Peripheral blood mononuclear cell (primary cell): ENCODE measurements around the genes WWC2, RWDD4 and CASP3.

- PRO-cap, 8 experiments = no peak in any of the 8 experiments
Measured at GRCh38 chr4:180058172-180059288, 2184.7 kb upstream of the TENM3 start.

- PRO-cap, 8 experiments = no peak in any of the 8 experiments
Measured at GRCh38 chr4:180059531-180060039, 2183.6 kb upstream of the TENM3 start.

- PRO-cap, 8 experiments = no peak in any of the 8 experiments
Measured at GRCh38 chr4:182142496-182143602, 100.4 kb upstream of the TENM3 start.

- PRO-cap, 8 experiments = no peak in any of the 8 experiments
Measured at GRCh38 chr4:182904165-182904917, 12.8 kb downstream of the DCTD start.

GRCh38 chr4:182917050-182917202 lies 260 bp downstream of the DCTD start:
- PRO-cap, 8 experiments = peak in 3 of 8 experiments; most common plus-strand start chr4:182917147 (in 3); most common minus-strand start chr4:182917110 (in 1)

DNA sequence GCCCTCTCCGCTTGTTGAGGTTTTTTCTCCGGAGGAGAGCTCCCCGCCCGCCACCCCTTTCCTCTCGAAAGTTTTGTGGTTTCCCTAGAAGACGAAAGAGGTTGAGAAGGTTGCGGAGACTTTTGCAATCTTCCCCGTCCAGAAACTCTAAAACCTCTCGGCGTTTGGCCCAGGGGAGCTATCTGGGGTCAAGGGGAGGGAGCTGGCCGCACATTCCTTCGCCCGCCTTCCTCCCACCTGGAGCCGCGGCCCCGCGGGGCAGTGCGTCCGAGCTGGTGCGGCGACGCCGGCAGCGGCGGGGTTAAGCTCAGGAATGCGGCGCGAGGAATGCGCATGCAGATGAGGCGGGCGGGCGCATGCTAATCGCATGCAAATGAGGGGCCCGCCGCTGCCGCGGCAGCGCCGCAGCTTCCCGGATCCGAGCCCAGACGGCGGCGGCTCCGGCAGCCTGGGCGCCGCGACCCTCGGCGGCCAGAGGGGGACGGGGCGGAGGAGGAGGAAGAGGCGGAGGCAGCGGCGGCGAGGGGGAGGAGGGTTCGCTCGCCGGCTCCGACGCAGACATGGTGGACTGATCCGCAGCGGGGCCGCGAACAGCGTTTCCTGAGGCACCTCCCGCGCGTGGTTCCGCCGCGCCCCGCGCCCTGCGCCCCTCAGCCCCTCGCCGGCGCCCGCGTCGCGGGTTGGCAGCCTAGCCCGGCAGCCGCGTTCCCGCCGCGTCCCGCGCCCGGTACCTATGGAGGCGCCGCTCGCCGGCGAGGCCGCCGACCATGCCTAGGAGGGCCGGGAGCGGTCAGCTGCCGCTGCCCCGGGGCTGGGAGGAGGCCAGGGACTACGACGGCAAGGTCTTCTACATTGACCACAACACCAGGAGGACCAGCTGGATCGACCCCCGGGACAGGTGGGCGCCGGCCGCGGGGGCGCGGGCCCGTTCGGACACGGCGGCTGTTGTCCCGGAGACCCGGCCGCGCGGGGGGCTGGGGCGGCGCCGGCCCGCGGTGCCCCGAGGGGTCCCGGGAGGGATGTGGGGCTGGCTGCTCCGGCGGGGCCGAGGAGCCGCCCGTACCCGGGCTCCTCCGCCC lies at the start of gene WWC2:
WWC2 (plus strand) TSS at position 533 of the 1,079 bp plus-strand sequence.
- PRO-cap, 8 experiments = peak in 8 of 8 experiments; most common plus-strand start position 427 of the sequence (in 7); most common minus-strand start position 75 of the sequence (in 6)

DNA sequence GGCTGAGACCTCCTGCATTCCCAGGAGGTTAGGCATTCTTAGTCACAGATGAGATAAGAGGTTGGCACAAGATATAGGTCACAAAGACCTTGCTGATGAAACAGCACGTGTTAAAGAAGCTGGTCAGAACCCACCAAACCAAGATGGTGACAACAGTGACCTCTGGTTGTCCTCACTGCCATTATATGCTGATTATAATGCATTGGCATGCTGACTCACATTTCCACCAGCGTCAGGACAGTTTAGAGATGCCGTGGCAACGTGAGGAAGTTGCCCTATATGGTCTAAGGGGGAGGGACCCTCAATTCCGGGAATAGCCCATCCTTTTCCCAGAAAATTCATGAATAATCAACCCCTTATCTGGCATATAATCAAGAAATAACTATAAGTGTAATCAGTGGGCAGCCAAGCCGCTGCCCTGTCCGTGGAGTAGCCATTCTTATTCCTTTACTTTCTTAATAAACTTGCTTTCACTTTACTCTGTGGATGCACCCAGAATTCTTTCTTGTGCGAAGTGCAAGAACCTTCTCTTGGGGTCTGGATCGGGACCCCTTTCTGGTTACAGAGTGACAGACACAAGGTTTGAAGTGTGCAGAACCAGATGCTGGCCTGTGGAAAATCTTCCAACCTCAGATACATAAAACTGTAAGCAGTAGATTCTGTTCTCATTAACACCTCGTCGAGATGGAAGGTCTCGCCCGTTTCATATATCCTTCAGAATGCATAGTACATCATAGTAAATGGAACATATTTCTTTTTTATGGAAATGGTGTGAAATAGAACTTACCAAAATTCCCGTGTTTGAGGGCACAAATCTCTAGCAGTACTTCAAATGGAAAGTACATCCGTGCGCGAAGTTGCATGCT lies 26.9 kb upstream of the CLDN24 start:
- PRO-cap, 8 experiments = no peak in any of the 8 experiments

- PRO-cap, 8 experiments = no peak in any of the 8 experiments
Measured at GRCh38 chr4:183635813-183636176, 23.2 kb downstream of the RWDD4 start.

- PRO-cap, 8 experiments = peak in 8 of 8 experiments; most common plus-strand start chr4:183659323 (in 5); most common minus-strand start chr4:183658976 (in 7)
Measured at GRCh38 chr4:183658459-183659655, at the start of gene RWDD4. Gene RWDD4, minus strand, starts transcription at chr4:183659185.

DNA sequence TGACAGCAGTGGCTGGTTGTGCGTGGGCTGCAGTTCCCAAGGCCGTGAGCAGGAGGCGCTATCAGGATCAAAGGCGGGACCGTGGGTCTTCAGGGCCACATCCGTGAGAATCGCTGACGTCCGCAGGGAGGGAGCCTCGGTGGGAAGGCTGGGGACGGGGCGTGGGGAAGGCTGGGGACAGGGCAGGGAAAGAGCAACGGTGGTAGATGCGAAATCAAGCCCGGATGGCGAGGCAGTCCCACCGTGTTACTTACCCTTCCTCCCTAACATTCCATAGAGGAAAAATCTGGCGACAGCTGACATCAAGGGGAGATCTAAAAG lies 99.3 kb downstream of the TRAPPC11 start:
- PRO-cap, 8 experiments = no peak in any of the 8 experiments

DNA sequence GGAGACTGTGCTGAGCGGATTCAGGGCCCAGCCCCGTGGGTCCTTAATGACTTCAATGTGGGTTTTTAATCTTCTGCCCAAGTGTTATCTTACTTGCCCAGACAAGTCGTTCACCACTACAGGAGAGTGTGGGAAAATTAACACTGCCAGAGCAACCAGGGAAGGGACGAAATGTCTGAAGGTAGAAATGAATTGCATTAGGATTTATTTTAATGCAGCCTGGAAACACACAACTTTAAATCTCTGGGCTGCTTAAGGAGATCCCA lies 51.9 kb upstream of the STOX2 start:
- PRO-cap, 8 experiments = no peak in any of the 8 experiments

- PRO-cap, 8 experiments = no peak in any of the 8 experiments
Measured at GRCh38 chr4:183987484-183987991, 82.4 kb downstream of the STOX2 start.

DNA sequence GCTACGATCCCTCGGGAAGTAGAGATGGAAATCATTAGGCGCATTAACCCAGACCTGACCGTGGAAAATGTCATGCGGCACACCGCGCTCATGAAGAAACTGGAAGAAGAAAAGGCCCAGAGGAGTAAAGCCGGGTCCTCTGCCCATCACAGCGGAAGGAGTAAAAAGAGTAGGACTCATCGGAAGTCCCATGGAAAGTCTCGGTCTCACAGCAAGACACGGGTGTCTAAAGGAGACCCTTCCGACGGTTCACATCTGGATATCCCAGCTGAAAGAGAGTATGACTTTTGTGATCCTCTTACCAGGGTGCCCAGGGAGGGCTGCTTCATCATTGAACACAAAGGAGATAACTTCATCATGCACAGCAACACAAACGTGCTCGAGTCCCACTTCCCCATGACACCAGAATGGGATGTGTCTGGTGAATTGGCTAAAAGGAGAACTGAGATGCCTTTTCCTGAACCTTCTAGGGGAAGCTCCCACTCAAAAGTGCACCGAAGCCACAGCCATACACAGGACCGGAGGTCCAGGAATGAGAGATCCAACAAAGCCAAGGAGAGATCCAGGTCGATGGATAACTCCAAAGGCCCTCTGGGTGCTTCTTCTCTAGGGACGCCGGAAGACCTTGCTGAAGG lies 104.8 kb downstream of the STOX2 start:
- PRO-cap, 8 experiments = no peak in any of the 8 experiments

DNA sequence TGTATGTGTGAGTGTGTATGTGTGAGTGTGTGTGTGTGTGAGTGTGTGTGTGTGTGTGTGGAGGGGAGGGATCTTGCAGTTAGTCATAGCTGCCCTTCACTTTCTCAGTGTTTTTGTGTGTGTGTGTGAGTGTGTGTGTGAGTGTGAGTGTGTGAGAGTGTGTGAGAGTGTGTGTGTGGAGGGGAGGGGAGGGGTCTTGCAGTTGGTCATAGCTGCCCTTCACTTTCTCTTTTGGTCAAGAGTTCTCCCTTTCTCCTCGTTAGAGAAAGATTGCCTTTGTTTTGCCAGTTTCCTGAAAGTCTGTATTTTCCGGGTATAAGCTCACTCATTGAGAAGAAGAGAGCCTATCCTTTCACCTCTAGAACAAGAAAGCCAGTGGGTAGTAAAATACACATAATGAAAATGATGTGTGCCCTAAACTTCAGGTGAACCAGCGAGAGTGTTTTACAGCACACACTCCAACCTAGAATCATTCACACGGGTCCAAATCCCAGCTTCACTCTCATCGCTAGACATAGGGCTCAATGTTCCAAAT lies 75.2 kb upstream of the ENPP6 start:
- PRO-cap, 8 experiments = peak in 1 of 8 experiments; most common plus-strand start position 238 of the sequence (in 1)

- PRO-cap, 8 experiments = peak in 7 of 8 experiments; most common plus-strand start chr4:184345869 (in 7); most common minus-strand start chr4:184345667 (in 1)
Measured at GRCh38 chr4:184344920-184346051, 127.6 kb upstream of the ENPP6 start.

DNA sequence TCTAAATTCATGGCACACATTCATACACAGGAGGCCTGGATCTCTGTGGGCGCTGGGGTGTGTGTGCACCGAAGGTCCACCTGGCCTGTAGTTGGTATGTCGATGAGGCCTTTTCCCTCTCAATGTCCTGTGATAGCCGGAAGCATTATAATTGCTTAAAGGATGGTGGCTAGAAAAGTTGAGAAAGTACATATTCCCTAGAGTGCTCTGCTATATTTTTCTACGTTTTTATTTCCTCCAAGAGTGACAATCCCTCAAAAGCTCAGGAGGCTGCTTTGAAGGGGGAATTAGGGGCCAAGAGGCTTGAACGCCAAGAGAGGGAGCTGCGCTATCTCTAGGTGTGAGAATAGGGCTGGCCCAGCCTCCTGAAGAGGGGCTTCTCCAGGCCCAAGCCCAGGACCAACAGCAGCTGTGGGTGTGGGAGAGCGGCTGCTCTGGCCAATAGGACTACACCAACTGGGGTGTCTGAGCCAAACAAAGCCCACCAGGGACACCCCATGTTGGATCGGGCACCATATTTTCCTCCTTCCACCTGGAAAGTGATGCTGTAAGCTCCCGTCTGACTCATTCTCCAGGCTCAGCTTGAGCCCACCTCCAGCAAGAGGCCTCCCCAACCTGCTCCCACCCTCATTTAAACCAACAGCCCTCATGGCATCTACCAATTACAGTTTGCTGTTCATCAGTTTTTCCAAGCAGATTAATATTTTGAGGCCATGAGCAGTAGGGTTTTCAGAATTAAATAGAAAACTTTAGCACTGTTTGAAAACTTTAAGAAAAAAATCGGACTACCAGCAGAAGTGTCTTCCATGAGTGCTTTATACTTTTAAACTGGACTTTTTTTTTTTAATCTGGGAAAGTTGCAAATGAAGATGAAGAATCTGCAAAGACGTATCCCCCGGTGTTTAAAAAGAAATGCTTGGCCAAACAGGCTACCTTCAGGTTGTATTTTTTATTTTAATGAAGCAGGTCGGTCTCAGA lies 123.9 kb downstream of the IRF2 start:
- PRO-cap, 8 experiments = no peak in any of the 8 experiments

GRCh38 chr4:184475444-184475785 lies 1.1 kb upstream of the IRF2 start:
- PRO-cap, 8 experiments = peak in 1 of 8 experiments; most common plus-strand start chr4:184475555 (in 1)

GRCh38 chr4:184548338-184549000 lies 74.1 kb upstream of the IRF2 start:
- PRO-cap, 8 experiments = no peak in any of the 8 experiments

DNA sequence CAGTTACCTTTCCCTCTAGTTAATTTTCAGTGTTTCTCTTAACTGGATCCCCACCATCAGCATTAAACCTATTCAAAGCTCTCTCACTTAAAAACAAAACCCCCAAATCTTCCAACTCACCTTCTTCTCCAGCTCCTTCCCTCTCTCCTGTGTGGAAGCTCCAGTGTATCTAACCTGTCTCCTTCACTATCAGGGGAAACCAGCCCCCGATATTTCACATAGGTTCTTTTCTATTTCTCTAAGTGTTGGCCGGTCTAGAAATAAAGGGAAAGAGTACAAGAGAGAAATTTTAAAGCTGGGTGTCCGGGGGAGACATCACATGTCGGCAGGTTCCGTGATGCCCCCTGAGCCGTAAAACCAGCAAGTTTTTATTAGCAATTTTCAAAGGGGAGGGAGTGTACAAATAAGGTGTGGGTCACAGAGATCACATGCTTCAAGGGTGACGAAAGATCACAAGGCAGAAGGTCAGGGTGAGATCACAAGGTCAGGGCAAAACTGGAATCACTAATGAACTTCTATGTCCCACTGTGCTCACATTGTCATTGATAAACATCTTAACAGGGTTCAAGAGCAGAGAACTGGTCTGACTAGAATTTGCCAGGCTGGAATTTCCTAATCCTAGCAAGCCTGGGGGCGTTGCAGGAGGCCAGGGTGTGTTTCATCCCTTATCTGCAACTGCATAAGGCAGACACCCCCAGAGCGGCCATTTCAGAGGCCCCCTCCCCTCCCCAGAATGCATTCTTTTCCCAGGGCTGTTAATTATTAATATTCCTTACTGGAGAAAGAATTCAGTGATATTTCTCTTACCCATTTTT lies 23.6 kb downstream of the CASP3 start:
- PRO-cap, 8 experiments = no peak in any of the 8 experiments

- PRO-cap, 8 experiments = peak in 8 of 8 experiments; most common minus-strand start chr4:184649447 (in 7)
Measured at GRCh38 chr4:184649067-184649608, at the start of gene CASP3. Gene CASP3, minus strand, starts transcription at chr4:184649447.